ENCODE measurements around a stretch of chr12.

- PRO-cap, result no peak
These were observed 1.5 kb downstream of the ADGRD1 start for GRCh38 chr12:130955274-130955629.

GRCh38 chr12:130978724-130979157, 25.0 kb downstream of the ADGRD1 start:
- PRO-cap, result no peak

DNA sequence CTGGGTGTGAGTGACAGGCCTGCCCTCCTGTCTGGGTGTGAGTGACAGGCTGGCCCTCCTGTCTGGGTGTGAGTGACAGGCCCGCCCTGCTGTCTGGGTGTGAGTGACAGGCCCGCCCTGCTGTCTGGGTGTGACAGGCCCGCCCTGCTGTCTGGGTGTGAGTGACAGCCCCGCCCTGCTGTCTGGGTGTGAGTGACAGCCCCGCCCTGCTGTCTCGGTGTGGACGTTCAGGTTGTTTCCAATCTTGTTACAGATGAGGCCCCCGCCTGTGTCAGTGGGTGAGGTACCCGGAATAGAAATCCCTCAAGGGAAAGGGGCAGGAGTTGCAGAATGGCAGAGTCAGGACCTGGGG, 175.6 kb downstream of the ADGRD1 start:
- PRO-cap, result no peak

- PRO-cap, result no peak
These were observed 181.2 kb upstream of the SFSWAP start for GRCh38 chr12:131529579-131530275.

DNA sequence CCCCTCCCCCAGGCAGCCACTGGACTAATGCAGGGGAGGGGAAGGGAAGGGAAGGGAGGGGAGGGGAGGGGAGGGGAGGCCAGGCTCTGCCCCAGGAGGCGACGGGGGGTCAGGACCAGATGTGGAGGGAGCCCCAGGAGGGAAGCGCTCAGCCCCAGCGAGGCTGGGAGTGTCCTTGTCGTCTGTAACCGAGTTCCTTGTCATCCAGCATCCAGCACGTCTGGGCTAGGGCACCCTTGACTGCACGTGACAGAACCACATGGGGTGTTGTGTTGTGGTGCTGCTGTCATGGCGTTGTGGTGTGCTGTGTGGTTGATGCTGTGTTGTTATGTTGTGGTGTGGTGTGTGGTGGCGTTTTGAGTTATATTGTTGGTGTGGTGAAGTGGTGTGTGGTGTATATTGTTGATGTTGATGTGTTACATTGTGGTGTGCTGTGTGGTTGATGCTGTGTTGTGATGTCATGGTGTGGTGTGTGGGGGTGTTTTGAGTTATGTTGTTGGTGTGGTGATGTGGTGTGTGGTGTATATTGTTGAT, 28.3 kb upstream of the SFSWAP start:
- PRO-cap, result no peak

GRCh38 chr12:131713929-131715208, 3.5 kb downstream of the SFSWAP start:
- PRO-cap, result no peak

GRCh38 chr12:131764227-131764714, 53.4 kb downstream of the SFSWAP start:
- PRO-cap, result no peak

- PRO-cap, result no peak
These were observed 3.3 kb downstream of the PUS1 start for GRCh38 chr12:131932045-131933101.

GRCh38 chr12:132027820-132028588, 78.3 kb downstream of the EP400 start:
- PRO-cap, result no peak

- PRO-cap, result no peak
These were observed 93.1 kb downstream of the DDX51 start for GRCh38 chr12:132050922-132051484.

DNA sequence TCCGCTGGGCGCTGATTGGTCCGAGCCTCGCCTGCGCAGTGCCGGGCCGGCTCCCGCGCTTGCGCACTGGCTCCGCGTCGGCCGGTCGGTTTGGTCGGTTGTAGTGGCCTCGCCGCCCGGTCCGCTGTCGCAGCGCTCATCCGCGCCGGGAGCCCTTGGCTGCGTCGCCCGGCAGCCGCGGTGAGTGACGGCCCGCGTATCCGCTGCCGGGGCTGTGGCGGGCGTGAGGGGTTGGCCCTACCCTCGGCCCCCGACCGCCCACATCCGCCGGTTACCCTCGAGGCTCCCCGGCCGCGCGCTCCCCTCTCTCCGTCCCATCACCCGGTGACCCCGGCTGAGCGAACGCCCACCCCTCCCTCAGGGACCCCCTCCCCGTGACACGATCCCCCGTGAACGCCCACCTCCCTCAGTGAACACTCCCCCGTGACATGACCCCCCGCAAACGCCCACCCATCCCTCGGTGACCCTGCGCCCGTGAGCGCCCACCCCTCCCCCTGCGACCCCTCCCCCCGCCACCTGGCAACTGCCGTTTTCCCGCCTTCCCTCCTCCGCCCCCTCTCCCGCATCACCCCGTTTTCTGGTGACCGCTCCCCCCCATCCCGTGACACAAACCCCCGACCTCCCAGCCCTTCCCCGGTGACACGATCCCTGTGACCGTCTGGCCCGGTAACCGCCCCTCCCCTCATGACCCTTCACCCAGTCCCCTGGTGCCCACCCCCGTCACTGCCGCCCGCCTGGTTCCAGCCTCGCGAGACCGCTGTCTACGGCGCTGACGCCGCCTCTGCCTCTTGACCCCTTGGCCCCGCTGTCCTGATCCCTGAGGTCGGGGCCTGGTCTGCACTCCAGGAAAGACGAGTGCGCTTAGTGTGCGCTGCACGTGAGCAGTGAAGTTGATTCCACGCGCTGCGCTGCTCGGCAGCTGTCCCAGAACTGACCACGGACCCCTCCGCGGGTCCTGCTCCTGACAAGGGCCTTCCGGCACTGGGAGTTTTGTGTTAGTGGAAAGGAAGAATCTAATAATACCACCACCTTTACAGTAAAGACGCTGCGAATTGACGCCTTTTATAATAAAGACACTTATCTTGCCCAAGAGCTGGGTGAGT, 59.5 kb downstream of the DDX51 start:
- PRO-cap, result unidirectional peak, plus-strand start at position 66 of the sequence; bidirectional peak, plus-strand start at position 261 of the sequence, minus-strand start at position 258 of the sequence; bidirectional peak, plus-strand start at position 820 of the sequence, minus-strand start at position 686 of the sequence

- PRO-cap, result no peak
These were observed 55.9 kb downstream of the GALNT9 start for GRCh38 chr12:132273372-132274036.

DNA sequence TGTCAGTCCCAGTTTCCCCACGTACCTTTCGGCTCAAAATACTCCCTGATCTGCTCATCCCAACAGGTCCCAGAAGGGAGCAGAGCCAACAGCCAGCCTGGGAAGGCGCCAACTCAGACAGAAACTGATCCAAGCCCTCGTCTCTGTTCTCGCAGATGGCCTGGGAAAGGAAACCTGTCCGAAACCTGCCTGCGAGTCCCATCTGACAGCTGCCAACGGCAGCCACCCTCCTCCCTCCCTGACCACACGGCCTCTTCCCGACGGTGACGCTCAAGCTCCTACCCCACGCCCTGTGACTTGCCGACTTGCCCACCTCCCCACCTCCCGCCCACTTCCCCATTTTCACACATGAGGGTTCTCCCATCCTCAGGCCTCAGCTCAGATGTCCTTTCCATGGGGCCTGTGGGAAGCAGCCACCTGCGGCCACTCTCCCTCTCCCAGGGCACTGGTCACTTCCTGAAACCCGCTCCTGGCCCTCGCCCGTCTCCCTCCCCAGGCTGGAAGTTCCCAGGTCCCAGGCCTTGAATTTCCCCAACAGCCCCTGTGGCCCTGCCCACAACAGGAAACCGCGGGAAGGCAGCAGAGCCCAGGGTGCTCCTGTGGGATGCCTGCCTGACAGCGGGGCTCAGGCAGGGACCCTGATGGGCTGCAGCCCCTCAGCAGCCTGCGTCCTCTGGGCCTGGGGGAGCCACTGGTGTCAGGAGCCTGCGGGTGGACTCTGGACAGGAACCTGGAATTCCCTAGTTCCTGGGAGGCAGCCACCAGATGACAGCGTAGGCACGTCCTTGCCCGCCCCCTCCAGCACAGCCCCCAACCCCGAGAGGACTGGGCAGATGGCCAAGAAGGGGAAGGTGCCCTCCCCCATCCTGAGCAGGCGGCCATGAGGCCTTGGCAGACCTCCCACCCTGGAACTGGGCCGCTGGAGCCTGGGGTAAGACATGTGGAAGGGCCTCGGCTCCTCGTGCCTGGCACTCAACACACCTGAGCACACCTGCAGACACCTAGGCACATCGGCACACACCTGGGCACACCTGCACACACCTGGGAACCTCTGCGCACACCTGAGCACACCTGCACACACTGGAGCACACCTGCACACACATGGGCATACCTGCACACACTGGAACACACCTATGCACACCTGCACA, 60.6 kb upstream of the FBRSL1 start:
- PRO-cap, result no peak

- PRO-cap, result unidirectional peak, minus-strand start at chr12:132445743
These were observed 44.8 kb upstream of the FBRSL1 start for GRCh38 chr12:132444740-132445913.

DNA sequence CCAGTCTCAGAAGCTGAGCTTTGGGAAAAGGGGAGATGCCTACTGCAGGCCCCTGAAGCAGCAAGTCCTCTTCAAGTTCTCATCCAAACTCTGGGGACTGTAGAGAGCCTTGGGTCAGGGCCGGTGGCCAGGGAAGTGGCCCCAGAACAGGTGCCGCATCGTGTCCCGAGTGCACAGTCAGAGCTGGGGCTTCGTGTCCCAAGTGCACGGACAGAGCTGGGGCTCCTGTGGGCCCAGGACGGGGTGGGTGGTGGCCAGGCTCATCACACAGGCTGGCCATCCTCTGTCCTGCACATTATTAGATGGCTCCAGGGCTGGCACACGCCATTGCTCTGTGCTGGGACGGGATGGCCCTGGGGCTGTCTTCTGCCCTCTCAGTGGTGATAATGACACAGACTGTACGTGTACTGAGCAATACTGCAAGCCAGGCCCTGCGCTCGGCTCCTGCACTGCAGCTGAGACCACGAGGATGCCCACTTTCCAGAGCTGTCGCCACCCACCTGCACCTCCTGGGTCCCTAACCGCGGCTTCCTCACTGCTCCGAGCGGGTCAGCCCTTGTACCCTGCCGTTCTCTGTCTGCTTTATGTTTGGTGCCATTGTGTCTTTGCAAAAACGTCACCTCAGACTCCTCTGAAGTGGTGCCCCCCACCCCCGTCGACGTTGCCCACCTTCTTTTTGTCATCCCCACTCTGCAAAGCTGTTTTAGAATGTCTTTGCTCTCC, 1.9 kb downstream of the FBRSL1 start:
- PRO-cap, result no peak

DNA sequence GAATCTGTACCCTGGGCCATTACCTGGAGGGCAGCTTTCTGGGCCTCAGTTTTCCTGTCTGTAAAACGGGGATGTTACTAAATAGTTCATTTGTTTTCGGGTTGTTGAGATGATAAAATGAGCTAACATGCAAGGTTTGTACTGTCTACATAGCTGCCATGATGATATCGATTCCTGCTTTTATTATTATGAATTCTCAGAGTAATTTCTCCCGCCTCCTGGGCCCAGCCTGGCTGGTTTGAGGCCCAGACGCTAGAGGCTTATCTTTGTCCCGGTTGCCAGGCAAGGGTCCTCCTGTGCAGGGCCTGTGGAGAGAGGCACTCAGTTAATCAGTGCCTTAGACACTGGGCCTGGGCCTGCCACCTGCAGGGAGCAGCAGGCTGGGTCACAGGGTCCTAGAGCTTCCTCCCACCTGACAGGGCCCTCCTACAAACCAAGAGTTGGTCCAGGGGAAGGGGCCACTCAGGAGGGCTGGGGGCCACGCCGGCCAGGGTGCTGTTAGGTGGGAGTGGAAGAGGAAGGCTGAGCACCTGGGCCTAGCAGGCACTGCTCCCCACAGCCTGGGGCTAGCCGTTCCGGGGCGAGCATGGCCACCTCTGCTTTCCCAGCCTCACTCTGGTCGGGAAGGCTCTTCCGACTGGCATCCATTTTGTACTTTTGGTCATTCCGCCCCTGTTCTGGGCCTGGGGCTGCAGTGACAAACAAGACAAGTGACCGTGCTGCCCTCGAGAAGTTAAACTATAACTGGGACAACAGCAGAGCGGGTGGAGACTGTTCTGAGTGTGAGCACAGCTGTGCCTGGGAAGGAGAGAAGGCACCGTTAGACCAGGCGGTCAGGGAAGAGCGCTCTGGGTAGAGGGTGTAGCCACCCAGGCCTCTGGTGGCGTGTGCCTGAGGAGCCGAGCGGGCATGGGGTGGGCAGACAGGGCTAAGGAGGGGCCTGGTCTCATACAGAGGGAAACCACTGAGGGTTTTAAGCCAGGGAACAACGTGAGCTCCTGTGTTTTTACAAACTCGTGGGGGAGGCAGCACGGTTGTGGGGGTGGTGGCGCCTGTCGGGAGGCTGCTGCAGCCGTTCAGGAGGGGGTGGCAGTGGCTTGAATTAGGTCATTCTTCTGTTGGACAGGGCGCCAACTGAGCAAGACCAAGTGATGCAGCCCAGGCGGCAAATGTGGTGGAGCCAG, 27.2 kb downstream of the FBRSL1 start:
- PRO-cap, result no peak

- PRO-cap, result no peak
These were observed 35.8 kb downstream of the FBRSL1 start for GRCh38 chr12:132525731-132526076.

DNA sequence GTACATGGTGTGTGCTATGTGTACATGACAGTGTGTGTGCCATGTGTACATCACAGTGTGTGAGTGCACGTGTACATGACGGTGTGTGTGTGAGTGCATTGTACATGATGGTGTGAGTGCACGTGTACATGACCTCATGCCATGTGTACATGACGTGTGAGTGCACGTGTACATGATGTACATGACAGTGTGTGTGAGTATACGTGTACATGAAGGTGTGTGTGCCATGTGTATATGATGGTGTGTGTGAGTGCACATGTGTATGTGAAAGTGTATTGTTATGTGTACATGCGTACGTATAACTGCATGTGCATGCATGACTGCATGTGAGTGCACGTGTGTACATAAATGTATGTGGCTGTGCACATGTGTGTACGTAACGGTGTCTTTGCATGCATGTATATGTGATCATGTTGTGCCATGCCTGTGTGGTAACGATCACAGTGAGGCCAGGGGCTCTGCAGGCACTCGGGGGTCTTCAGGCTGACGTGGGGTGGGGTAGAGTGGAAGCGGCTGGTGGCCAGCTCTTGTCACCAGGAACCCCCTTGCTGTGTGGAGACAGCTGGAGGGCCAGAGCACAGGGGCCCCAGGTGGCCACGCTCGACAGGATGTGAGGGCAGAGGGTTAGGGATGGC, 46.7 kb downstream of the FBRSL1 start:
- PRO-cap, result no peak

- PRO-cap, result no peak
These were observed 28.5 kb downstream of the LRCOL1 start for GRCh38 chr12:132581884-132582359.

GRCh38 chr12:132595922-132596391, 14.4 kb downstream of the LRCOL1 start:
- PRO-cap, result no peak

All from type B pancreatic cell (in vitro differentiated cells).